Right lobe of liver (tissue), 4 donors: ENCODE measurements around the gene SLC25A47.

- PRO-cap, 4 experiments = peak in 4 of 4 experiments; most common plus-strand start chr14:100323342 (in 4); most common minus-strand start chr14:100323125 (in 3)
- RAMPAGE, long total RNA, 2 experiments = start-site peak on the plus strand in 2 of 2 experiments, at chr14:100323334-100323351 at its widest, 933 to 1,576 reads per replicate
Measured at GRCh38 chr14:100322923-100323536, at the start of gene SLC25A47. Gene SLC25A47, plus strand, starts transcription at chr14:100323339.

DNA sequence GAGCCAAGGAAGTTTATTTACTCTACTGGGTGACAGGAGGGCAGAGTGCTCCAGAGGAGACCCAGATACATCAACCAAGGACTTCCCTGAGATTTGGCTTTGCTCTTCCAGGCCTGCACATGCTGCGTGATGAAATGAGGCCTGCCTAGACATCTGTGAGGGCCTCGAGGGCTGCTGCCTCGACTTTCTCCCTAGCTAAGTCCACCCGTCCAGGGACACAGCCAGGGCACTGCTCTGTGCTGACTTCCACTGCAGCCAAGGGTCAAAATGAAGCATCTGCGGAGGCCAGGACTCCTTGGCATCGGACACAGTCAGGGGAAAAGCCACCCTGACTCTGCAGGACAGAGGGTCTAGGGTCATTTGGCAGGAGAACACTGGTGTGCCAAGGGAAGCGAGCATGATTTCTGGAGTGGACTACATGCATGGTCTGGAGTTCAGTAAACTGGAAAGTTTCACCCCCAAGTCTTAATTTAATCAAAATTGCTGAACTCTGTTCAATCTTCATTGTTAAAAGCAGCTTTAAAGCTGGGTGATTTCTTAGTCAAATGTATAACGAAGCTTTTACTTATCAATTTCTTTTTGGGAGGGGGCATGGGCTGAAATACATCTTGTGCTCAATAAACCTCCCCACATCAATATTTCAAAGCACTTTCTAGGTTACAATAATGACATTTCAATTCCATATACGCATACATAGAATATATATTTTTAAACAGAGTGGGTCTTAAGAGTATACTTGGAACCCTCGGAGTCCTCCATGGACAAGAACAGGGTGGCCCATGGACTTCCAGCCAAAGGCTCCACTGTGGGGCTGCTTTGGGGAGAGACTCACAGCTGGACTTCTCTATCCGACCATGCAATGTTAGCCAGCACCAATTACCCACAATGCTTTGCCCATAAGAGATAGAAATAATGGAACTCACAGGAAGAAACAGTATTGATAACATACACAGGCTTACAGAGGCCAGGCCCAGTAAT, 10.9 kb downstream of the SLC25A47 start:
- PRO-cap, 4 experiments = no peak in any of the 4 experiments
- RAMPAGE, long total RNA, 2 experiments = no peak in any of the 2 experiments

- PRO-cap, 4 experiments = no peak in any of the 4 experiments
- RAMPAGE, long total RNA, 2 experiments = no peak in any of the 2 experiments
Measured at GRCh38 chr14:100417319-100418133, 41.2 kb downstream of the WDR25 start.

DNA sequence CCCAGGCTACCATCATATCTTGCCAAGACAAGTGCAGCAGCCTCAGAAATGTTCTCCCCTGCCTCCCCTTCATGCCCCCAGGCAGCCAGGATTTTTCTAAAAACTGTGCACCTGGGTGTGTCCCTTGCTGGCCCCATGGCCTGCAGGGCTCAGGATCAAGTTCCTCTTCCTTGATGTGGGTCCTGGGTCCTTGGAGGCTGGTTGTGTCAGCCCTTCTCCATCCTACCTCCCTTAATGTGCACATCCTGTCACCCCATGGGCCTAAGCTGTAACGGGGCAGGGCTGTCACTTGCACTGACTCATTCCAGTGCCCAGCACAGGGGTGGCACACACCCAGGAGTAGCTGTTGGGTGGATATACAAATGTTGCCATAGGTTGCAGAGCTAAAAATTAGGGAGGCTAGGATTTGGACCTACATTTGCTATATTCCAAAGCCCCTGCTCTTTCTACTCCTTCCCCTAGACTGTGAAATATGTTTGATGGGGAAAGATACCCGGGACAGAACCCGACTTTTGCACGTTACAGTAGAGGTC, 48.8 kb downstream of the WDR25 start:
- PRO-cap, 4 experiments = no peak in any of the 4 experiments
- RAMPAGE, long total RNA, 2 experiments = no peak in any of the 2 experiments

GRCh38 chr14:100482325-100482687, 104.9 kb downstream of the BEGAIN start:
- PRO-cap, 4 experiments = peak in 4 of 4 experiments; most common plus-strand start chr14:100482565 (in 4)
- RAMPAGE, long total RNA, 2 experiments = no peak in any of the 2 experiments

DNA sequence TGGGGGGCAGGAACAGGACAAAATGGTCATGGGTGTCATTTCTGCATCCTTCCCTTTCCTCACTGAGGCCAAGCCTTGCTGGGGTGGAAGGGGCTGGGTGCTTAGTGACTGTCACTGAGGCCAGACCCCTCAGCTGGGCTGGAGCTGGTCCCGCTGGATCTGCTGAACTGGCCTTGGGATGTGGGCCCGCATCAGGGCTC, 57.9 kb downstream of the BEGAIN start:
- PRO-cap, 4 experiments = peak in 1 of 4 experiments; most common plus-strand start position 123 of the sequence (in 1)
- RAMPAGE, long total RNA, 2 experiments = no peak in any of the 2 experiments

DNA sequence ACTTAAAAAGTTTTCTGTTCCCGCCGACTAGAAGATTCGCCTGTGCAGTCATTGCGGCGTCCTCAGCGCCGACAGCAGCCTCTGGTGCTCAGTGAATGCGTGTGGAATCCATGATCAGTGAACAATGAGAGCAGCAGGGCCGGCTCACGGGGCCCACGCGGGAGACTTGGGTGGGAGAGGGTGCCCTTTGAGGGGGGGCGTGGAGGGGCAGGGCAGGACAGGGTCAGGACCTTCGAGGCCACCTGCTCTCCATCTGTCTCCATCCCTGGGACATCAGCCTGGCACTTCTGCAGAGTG, 24.4 kb downstream of the BEGAIN start:
- PRO-cap, 4 experiments = no peak in any of the 4 experiments
- RAMPAGE, long total RNA, 2 experiments = no peak in any of the 2 experiments

- PRO-cap, 4 experiments = no peak in any of the 4 experiments
- RAMPAGE, long total RNA, 2 experiments = no peak in any of the 2 experiments
Measured at GRCh38 chr14:100658447-100658929, 68.2 kb upstream of the DLK1 start.

- PRO-cap, 4 experiments = peak in 1 of 4 experiments; most common plus-strand start chr14:100673363 (in 1)
- RAMPAGE, long total RNA, 2 experiments = no peak in any of the 2 experiments
Measured at GRCh38 chr14:100672847-100673781, 53.6 kb upstream of the DLK1 start.

DNA sequence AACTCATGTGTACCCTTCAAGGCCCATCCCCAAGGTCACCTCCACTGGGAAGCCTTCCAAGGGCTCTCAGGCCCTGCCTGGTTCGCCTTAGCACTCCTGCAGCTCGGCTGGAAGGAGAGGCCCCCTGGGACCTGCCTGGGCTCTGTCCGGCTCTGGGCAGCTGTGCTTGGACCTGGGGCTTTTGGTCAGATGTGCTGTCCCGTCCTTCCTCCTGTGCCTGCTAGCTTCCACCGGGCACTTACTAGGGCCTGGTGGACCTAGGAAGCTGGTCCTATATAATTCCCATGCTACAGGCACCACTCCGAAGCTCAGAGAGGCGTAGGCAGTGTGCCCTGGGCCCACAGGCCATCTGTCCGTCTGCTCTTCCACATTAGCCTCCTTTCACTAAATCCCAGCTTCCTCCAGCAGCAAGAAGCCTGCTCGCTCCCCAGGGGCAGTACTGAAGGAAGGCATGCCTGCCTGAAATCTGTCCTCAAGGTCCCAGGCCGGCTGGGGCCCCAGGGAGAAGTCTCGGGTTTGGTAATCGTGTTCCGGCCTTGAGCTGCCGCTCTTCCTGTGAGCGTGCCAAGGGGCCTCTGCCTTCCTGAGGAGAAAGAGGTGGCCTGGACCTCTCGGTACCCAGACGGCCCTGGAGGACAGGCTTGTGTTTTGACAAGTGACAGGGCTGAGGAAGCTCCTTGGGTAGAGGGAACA, 15.3 kb upstream of the DLK1 start:
- PRO-cap, 4 experiments = no peak in any of the 4 experiments
- RAMPAGE, long total RNA, 2 experiments = no peak in any of the 2 experiments

- PRO-cap, 4 experiments = no peak in any of the 4 experiments
- RAMPAGE, long total RNA, 2 experiments = no peak in any of the 2 experiments
Measured at GRCh38 chr14:100907219-100907707, 3.7 kb upstream of the RTL1 start.

- PRO-cap, 4 experiments = no peak in any of the 4 experiments
- RAMPAGE, long total RNA, 2 experiments = no peak in any of the 2 experiments
Measured at GRCh38 chr14:100968704-100969046, 65.2 kb upstream of the RTL1 start.

GRCh38 chr14:101289007-101289361, 385.5 kb upstream of the RTL1 start:
- PRO-cap, 4 experiments = peak in 3 of 4 experiments; most common minus-strand start chr14:101289241 (in 2)
- RAMPAGE, long total RNA, 2 experiments = no peak in any of the 2 experiments

- PRO-cap, 4 experiments = no peak in any of the 4 experiments
- RAMPAGE, long total RNA, 2 experiments = no peak in any of the 2 experiments
Measured at GRCh38 chr14:101520886-101521300, 240.6 kb upstream of the PPP2R5C start.

DNA sequence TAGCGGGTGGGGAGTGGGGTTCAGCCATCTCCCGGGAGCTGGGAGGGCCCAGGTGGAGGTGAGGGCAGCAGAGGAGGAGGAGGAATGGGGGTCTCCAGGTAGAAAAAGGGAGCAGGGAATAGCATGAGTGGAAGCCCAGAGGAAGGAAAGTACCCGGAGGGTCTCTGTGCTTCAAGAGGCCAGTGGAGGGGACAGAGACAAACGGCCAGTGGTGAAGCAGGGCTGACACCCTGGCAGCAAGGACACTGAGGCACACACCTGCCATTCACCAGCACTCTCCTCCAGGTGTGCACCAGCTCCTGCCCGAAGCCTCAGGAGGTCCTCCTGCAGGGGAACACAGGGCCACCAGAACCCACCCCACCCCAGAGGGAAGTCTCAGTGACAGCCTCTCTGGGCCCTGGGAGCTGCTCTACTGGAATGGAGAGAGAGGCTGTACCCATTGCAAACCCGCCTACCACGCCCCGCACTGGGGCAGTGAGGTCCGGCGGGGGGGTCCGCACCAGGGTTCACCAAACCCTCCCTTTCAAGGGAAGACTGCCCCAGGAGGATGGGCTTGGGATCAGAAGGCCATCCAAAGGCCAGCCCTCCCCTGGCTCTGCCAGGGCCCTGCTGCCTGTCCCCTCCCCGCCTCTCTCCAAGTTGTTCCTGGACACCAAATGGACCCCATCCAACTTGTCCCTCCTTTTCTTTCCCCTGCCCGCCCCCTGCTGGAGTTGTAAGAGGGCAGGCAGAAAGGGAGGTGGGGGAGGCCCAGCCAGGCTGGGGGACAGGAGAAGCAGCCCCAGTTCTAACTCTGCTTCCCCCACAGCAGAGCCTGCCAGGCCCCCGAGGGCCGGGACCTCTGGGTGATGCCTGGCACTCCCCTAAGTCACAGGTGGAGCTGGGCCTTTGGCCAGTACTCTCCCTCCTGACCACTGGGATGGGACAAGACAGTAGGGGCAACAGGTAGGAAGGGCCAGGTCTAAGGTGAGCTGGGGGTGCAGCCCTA, 203.7 kb upstream of the PPP2R5C start:
- PRO-cap, 4 experiments = no peak in any of the 4 experiments
- RAMPAGE, long total RNA, 2 experiments = no peak in any of the 2 experiments

DNA sequence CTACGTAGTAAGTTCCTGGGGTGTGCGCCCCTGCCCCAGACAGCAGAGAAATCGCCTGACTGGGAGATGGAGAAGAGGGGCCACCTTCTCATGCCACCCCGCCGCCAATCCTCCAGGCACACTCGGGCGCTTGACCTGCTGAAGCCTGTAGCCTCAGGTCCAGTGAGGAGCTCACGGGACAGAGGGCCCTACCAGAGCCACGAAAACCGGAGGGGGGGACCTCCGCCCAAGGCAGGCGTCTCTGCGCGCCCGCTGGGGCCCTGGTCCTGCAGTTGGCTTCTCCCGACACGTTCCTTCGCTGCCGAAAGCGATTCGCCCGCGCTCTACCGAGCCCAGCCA, 202.1 kb upstream of the PPP2R5C start:
- PRO-cap, 4 experiments = peak in 2 of 4 experiments; most common plus-strand start position 119 of the sequence (in 2)
- RAMPAGE, long total RNA, 2 experiments = no peak in any of the 2 experiments

DNA sequence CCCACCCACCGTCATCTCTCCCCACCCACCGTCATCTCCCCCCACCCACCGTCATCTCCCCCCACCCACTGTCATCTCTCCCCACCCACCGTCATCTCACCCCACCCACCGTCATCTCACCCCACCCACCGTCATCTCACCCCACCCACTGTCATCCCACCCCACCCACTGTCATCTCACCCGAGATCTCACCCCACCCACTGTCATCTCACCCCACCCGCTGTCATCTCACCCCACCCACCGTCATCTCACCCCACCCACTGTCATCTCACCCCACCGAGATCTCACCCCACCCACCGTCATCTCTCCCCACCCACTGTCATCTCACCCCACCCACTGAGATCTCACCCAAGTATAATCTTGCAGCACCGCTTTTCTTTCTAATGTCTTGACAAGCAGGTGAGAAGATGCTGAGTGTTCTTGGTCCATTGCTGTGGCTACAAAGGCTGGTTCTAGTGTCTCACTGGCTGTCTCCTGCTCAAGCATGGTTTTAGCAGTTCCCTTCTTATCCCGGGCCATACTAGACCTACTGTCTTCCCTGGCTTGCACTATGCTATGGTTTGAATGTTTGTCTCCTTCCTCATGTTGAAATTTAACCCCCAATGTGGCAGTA, 48.0 kb upstream of the PPP2R5C start:
- PRO-cap, 4 experiments = peak in 2 of 4 experiments; most common plus-strand start position 383 of the sequence (in 2)
- RAMPAGE, long total RNA, 2 experiments = no peak in any of the 2 experiments

DNA sequence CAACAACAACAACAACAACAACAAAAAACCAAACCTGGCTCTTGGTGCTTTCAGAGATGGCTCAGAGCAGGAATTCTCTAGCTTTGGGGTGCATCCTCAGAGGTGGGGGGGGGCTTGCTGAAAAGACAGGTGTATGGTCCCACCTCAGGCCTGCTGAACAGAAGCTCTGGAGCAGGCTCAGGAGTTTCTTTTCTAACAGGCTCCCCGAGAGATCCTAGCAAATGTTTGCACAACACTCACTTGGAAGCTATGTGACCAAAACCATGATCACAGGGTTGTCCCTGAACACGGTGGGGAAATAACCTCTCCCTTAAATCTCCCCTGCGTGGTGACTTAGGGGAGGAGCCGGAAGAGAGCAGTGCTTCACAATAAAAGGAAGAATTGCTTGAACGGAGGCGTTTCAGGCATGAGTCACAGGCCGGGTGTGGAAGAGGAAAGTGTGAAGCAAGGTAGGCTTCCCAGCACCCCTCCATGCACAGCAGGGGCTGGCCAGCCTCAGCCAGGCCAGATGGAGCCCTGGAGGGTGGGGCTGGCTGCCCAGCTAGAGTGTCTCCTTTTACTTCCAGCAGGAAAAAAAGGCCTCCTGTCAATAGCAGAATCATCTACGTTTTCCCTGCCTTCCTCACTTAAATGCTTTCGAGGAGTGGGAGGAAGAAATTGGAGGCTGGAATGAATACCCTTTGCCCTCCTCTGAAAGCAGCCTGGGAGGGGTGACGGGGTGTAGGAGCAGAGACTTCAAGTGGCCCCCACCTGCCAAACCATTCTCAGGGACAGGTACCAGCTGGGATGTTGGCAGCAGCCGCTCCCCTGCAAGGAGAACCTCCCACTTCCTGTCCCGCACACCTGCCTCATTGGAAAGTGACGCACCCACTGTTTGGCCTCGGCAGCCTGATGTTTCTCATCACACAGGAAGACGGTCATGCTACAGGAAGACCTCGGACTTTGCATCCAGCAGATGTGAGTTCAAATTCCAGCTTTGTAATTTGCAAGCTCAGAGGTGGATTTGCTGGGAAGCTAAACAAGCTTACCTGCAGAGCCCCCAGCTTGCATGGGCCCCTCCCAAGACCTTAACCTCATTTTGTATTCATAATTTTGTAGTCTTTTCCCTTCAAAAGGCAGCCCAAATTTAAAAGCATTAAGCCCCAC, 30.1 kb upstream of the PPP2R5C start:
- PRO-cap, 4 experiments = peak in 4 of 4 experiments; most common plus-strand start position 398 of the sequence (in 2); most common minus-strand start position 766 of the sequence (in 2)
- RAMPAGE, long total RNA, 2 experiments = start-site peak on the plus strand in 2 of 2 experiments, centred at positions 378 to 396 of the sequence, 25 to 29 reads per replicate

- PRO-cap, 4 experiments = peak in 1 of 4 experiments; most common minus-strand start chr14:101762976 (in 1)
- RAMPAGE, long total RNA, 2 experiments = no peak in any of the 2 experiments
Measured at GRCh38 chr14:101762648-101763106, 1.2 kb downstream of the PPP2R5C start.

DNA sequence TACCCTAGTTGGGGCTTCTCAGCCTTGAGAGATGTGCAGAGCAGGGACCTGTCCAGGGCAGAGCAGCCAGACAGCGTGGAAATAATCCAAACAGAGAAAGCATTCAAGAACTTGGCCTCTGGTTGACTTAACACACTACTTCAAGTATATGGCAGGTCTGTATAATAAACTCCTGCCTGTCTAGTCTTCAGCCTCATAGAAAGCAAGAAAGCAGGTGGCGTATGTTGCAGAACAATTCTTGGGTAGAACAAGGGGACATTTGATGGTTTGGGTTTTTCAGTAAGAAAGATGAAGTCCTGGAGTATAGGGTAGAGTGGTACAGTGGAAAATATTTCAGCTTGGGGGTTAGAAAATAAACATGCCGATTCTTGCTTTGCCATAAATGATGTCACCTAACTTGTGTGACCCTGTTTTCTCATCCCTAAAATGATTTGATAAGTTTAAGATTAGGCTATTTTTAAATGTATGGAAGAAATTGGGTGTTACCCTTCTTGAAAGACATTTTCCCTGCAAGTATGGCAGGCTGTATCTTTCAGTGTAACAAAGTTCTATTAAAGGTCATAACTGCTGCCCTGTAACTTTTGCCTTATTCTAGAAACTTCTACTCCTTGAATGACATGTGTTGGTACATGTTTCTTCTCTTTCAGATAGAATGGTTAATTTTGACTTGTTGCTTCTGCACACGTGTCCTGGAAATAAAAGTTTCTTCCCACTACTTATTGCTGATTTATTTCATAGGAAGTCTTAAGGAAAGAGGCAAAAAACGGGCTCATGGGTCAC, 4.7 kb downstream of the PPP2R5C start:
- PRO-cap, 4 experiments = no peak in any of the 4 experiments
- RAMPAGE, long total RNA, 2 experiments = no peak in any of the 2 experiments